Keratinocyte (primary cell): ENCODE data around the genes NDUFB3, CASP10 and TRAK2.

GRCh38 chr2:200199874-200200434 is 106.5 kb upstream of the SPATS2L start:
CAGE:
- cytosol, long polyA minus RNA: no peak
- cytosol, long polyA plus RNA: no peak
- long polyA plus RNA: no peak
- nucleus, long polyA minus RNA: no peak
- nucleus, long polyA plus RNA: no peak

GRCh38 chr2:200352596-200353327 is 46.3 kb downstream of the SPATS2L start:
CAGE:
- cytosol, long polyA minus RNA: no peak
- cytosol, long polyA plus RNA: no peak
- long polyA plus RNA: no peak
- nucleus, long polyA minus RNA: no peak
- nucleus, long polyA plus RNA: no peak

DNA sequence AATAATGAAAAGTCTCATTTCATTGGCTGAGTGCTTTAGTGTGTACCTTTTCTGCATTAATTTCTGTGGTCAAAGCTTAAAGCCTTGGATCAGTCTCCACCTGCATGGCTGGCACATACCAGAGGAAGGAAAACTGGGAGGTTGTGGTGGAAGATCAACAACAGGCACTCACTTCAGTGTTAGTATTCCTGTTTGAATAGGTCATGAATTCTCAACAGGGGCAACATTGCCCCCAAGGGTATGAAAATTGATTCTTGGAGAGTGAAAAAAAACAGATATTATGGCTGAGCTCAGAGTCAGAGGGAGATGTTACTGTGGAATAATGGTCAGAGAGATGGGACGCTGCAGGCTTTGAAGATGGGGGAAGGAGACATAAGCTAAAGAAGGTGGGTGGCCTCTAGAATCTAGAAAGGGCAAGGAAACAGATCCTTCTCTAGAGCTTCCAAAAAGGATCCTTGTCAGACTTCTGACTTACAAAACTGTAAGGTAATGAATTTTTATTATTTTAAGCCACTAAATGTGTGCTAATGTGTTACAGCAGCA is 57.3 kb downstream of the SPATS2L start:
CAGE:
- cytosol, long polyA minus RNA: no peak
- cytosol, long polyA plus RNA: no peak
- long polyA plus RNA: no peak
- nucleus, long polyA minus RNA: no peak
- nucleus, long polyA plus RNA: no peak

DNA sequence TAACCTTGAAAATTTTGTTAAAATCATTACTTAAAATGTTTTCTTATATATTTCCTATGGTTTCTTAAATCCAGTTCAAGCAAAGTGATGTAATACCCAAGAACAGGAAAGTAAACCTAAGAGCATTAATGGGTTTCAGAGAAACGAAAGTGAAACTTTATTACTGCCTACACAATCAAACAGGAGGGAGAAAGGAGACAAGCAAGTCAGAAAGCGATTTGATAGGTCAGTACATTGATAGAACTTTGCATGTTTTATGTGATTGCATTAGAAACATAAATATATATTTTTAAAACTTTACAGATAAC is 77.3 kb downstream of the SPATS2L start:
CAGE:
- cytosol, long polyA minus RNA: start-site peak on the plus strand centred at position 187 of the sequence, 19 bp wide, 46 reads
- cytosol, long polyA plus RNA: no peak
- long polyA plus RNA: no peak
- nucleus, long polyA minus RNA: no peak
- nucleus, long polyA plus RNA: no peak

DNA sequence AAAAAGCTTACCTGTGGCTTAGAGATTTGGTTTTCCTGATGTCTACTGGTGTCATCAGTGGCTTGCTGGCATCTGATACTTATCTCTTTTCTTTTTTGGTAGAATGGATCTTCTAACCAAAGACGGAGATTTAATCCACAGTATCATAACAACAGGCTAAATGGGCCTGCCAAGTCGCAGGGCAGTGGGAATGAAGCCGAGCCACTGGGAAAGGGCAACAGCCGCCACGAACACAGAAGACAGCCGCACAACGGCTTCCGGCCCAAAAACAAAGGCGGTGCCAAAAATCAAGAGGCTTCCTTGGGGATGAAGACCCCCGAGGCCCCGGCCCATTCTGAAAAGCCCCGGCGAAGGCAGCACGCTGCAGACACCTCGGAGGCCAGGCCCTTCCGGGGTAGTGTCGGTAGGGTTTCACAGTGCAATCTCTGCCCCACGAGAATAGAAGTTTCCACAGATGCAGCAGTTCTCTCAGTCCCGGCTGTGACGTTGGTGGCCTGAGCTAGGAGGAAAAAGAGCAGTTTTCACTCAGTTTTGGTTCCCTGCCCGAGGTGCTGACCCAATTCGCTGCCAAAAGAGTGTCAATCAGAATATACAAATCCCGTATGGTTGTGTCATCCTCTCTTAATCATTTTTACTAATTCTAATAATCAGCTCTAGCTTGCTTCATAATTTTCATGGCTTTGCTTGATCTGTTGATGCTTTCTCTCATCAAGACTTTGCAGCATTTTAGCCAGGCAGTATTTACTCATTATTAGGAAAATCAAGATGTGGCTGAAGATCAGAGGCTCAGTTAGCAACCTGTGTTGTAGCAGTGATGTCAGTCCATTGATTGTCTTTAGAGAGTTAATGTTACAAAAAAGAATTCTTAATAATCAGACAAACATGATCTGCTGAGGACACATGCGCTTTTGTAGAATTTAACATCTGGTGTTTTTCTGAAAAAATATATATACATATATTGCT is 32.1 kb downstream of the KCTD18 start:
CAGE:
- cytosol, long polyA minus RNA: no peak
- cytosol, long polyA plus RNA: no peak
- long polyA plus RNA: no peak
- nucleus, long polyA minus RNA: no peak
- nucleus, long polyA plus RNA: no peak

GRCh38 chr2:200613652-200614171 is 27.9 kb downstream of the AOX1 start:
CAGE:
- cytosol, long polyA minus RNA: no peak
- cytosol, long polyA plus RNA: no peak
- long polyA plus RNA: no peak
- nucleus, long polyA minus RNA: no peak
- nucleus, long polyA plus RNA: no peak

DNA sequence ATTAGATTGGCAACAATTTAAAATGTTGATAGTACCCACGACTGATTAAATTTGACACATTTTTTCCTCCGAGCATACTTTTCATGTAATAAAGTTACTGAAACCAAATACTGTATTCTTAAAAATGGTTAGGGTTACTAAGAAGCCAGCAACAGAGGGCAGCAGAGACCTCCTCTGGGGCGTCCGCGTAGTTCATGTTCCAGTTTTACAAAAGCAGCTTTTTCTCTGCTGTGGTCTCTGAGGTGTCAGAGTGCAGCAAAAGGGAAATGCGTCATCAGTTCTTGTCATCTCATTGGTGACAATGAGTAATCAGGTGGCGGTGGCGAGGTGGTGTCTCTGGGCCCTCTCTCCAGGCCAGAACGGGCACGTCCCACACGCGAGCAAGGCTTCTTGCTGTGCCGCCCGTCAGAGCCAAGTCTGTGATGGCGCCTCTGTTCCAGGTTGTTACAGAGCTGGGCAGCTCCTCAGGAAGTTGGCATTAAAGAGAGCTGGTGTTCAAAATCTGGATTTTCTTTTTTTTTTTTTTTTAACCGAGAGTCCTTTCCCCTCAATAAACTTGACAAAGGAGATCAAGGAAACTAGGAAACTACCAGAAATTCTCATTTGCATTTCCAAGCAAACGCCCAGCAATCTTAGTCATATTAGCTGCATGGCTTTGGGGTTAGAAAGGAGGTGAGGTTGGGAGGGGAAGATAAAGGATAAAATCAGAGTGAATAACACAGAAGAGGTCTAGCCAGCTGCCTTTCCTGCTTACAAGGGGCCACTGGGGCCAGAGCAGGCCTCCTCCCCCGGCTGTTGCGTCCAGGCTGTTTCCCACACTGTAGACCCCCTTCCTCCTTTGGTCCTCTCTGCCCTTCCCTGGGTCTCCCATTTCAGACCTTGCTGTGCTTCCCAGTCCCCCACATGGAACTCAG is 98.5 kb upstream of the BZW1 start:
CAGE:
- cytosol, long polyA minus RNA: no peak
- cytosol, long polyA plus RNA: no peak
- long polyA plus RNA: no peak
- nucleus, long polyA minus RNA: no peak
- nucleus, long polyA plus RNA: no peak

DNA sequence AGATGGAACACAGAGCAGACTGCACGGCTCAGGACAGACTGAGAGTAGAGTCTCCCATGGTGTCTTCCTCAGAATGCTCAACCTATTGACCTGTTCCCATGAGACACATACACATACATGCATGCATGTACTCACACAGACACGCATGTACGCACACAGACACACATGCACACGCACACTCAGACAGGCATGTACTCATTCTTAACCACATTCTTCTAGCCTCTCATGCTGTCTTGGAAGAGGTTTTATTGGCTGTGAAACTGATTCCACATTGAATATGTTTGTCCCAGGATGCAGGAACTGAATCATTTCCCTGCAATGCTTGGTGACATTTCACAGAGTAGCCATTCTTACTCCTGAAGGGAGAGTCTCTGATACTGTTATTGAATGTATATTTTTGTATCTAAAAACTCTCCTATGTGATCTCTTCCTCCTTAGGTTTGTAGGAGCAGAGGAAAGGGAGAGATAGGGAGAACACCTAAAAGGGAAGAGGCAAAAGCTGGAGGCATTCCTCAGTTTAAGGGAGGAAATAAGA is 23.4 kb upstream of the BZW1 start:
CAGE:
- cytosol, long polyA minus RNA: no peak
- cytosol, long polyA plus RNA: no peak
- long polyA plus RNA: no peak
- nucleus, long polyA minus RNA: no peak
- nucleus, long polyA plus RNA: no peak

GRCh38 chr2:200849641-200850016 is 14.8 kb downstream of the CLK1 start:
CAGE:
- cytosol, long polyA minus RNA: no peak
- cytosol, long polyA plus RNA: no peak
- long polyA plus RNA: no peak
- nucleus, long polyA minus RNA: no peak
- nucleus, long polyA plus RNA: no peak

DNA sequence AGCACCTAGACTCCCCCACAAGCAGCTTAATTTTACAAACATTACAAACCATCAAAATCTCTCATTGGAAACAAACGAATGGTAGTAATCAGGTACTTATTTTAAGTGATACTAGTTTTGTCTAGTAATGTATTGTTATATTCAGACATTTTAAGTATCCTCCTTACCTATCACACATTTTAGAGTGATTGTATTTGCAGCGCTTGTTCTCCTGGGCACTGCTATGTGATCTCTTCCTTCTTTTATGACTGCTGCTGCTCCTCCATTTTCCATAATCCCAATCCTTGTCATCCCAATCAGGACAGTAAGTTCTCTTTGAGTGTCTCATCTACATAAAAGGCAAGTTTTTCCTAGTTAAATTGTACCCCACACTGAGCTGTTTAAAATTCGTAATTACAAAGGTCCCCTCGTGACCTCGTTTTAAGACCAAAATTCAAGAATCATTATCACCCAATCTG is 2.9 kb downstream of the CLK1 start:
CAGE:
- cytosol, long polyA minus RNA: no peak
- cytosol, long polyA plus RNA: no peak
- long polyA plus RNA: no peak
- nucleus, long polyA minus RNA: no peak
- nucleus, long polyA plus RNA: no peak

CAGE:
- cytosol, long polyA minus RNA: no peak
- cytosol, long polyA plus RNA: no peak
- long polyA plus RNA: no peak
- nucleus, long polyA minus RNA: no peak
- nucleus, long polyA plus RNA: no peak
Measured at GRCh38 chr2:200861993-200862413, 2.5 kb downstream of the CLK1 start.

DNA sequence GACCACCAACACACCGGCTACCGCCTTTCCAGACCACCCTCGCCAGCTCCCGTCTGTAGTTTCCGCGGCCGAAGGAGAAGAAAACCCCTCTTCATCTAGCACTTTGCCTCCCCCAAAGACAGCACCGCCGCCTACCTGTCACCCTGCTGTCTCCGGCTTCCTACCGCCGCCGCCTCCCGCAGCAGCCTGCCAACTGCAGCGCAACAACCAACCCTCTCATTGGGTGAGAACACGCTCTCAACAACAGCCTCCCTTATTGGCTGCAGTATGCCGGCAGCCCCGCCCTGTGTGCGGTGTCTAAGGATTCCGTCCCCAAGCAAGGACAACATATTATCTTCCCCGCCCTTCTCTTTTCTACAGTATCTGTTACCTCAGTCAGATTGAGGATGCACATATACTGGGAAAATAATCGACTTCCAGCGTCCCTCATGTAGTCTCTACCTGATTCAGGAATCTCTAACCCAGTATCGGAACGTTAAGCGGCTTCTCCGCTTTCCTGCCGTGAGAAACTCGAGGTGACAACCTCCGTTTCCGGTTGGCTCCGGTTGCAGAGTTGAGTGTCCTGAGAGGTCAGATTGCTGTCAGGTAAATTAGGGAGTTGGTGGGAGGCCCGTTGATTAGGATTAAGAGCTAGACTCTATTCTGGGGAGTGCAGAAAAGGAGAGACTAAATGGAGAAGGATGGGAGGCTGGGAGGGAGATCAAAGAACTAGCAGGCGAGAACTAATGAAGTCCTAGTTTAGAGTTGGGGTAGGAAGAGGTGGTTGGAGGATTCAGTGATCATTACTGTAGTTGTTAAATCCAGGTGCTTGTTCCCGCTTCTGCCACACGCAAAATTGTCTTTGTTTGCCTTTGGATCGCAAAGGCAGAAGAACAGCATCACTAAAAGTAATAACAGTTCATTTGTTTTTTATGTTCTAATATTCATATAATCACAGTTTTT is at the start of gene NDUFB3:
NDUFB3 (plus strand) TSS at position 527 of the 942 bp plus-strand sequence.
CAGE:
- cytosol, long polyA minus RNA: start-site peak on the plus strand centred at position 542 of the sequence, 48 bp wide, 9 reads
- cytosol, long polyA plus RNA: start-site peak on the plus strand centred at position 521 of the sequence, 18 bp wide, 504 and 47 reads in 2 replicates
- long polyA plus RNA: start-site peak on the plus strand centred at position 348 of the sequence, 122 bp wide, 24 and 27 reads in 2 replicates; start-site peak on the plus strand centred at position 547 of the sequence, 53 bp wide, 131 and 70 reads in 2 replicates
- nucleus, long polyA minus RNA: start-site peak on the minus strand centred at position 163 of the sequence, 11 bp wide, 56 reads; start-site peak on the plus strand centred at position 525 of the sequence, 8 bp wide, 5 reads
- nucleus, long polyA plus RNA: start-site peak on the plus strand centred at position 527 of the sequence, 12 bp wide, 90 and 101 reads in 2 replicates

CAGE:
- cytosol, long polyA minus RNA: no peak
- cytosol, long polyA plus RNA: no peak
- long polyA plus RNA: no peak
- nucleus, long polyA minus RNA: no peak
- nucleus, long polyA plus RNA: no peak
Measured at GRCh38 chr2:201138780-201139451, 23.0 kb downstream of the CFLAR start.

CAGE:
- cytosol, long polyA minus RNA: start-site peak on the plus strand at chr2:201157973-201157977, 37 reads
- cytosol, long polyA plus RNA: start-site peak on the plus strand at chr2:201157880-201157993, 76 and 83 reads in 2 replicates
- long polyA plus RNA: no peak
- nucleus, long polyA minus RNA: start-site peak on the plus strand at chr2:201157972-201157977, 380 reads
- nucleus, long polyA plus RNA: start-site peak on the plus strand at chr2:201157971-201157978, 507 and 614 reads in 2 replicates
Measured at GRCh38 chr2:201157453-201158878, 25.0 kb upstream of the CASP10 start.

CAGE:
- cytosol, long polyA minus RNA: no peak
- cytosol, long polyA plus RNA: no peak
- long polyA plus RNA: no peak
- nucleus, long polyA minus RNA: start-site peak on the plus strand at chr2:201171160-201171173, 36 reads
- nucleus, long polyA plus RNA: no peak
Measured at GRCh38 chr2:201170900-201171912, 11.7 kb upstream of the CASP10 start.

DNA sequence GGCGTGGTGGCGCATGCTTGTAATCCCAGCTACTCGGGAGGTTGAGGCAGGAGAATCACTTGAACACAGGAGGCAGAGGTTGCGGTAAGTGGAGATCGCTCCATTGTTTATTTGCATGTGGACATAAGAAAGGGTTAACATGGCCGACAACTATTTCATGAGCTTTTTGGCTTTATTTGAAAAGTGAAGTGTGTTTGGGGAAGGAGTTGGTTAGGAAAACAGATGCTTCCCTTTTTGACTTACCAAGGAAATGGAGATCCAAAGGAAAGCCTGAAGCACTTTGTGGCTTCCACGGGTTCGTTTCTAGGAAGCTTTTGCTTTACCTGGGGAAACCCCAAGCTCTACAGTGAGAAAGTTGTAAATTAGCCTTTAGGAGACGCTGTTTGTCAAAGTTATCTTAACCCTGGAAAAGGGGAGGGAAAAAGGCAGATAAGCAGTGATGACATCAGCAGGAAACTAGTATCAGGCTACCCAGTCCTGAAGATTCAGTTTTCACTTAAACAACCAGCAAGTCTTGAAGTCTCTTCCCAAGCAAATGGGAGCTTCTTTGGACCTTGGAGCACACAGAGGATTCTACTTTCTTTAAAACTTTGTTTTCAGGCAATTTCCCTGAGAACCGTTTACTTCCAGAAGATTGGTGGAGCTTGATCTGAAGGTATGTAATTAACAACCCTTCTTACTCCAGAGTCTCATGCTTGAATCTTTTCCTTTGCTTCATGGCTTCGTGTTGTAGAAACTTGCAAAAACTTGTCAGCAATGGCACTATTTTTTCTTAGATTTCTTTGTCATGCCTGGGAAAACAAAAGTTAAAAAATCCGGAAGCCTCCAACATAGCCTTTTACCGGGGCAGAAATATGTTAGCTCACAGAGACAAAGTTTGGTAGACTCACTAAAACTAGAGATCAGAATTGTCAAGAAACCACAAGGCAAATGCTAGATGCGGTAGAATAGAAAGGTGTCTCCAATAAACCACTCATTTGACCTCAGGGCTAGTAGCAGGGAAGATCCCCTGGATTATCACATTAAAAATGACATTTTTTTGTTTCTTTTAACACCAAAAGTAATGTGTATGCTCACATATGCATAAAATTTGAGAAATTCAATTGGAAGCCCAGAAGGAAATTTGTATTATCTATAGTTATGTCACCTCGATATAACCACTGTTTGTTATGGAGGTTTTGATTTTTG is at the start of gene CASP10:
CASP10 (plus strand) TSS at position 488 of the 1,188 bp plus-strand sequence.
CAGE:
- cytosol, long polyA minus RNA: start-site peak on the plus strand centred at position 490 of the sequence, 20 bp wide, 91 reads
- cytosol, long polyA plus RNA: start-site peak on the plus strand centred at position 481 of the sequence, 17 bp wide, 49 and 8 reads in 2 replicates
- long polyA plus RNA: start-site peak on the plus strand centred at position 479 of the sequence, 19 bp wide, 89 and 65 reads in 2 replicates
- nucleus, long polyA minus RNA: start-site peak on the plus strand centred at position 487 of the sequence, 31 bp wide, 76 reads
- nucleus, long polyA plus RNA: start-site peak on the plus strand centred at position 486 of the sequence, 27 bp wide, 126 and 97 reads in 2 replicates

DNA sequence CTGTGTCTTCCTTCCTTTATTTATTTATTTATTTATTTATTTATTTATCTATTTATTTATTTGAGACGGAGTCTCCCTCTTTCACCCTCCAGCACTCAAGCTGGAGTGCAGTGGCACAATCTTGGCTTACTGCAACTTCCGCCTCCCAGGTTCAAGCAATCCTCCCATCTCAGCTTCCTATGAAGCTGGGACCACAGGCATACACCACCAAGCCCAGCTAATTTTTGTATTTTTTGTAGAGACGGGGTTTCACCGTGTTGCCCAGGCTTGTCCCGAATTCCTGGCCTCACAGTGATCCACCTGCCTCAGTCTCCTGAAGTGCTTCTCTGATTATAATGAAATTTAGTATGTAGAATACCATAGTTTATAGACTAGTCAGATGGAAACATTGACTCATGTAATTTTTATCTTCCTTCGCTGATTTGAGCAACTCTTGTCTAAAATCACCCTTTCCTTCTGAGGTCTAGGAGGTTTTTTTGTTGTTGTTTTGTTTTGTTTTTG is 951 bp downstream of the CASP10 start:
CAGE:
- cytosol, long polyA minus RNA: no peak
- cytosol, long polyA plus RNA: no peak
- long polyA plus RNA: no peak
- nucleus, long polyA minus RNA: no peak
- nucleus, long polyA plus RNA: no peak

CAGE:
- cytosol, long polyA minus RNA: no peak
- cytosol, long polyA plus RNA: no peak
- long polyA plus RNA: no peak
- nucleus, long polyA minus RNA: no peak
- nucleus, long polyA plus RNA: no peak
Measured at GRCh38 chr2:201234251-201234570, 26.1 kb upstream of the CASP8 start.

DNA sequence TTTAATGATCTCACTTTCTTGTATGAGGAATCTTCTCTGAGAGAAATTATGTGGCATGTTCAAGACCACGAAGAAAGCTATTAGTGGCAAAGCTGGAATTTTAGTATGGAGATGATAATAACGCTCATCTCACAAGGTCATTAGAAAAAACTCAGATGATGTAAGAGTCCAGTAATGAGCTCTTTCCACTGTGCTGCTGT is 46.0 kb upstream of the FLACC1 start:
CAGE:
- cytosol, long polyA minus RNA: no peak
- cytosol, long polyA plus RNA: no peak
- long polyA plus RNA: no peak
- nucleus, long polyA minus RNA: no peak
- nucleus, long polyA plus RNA: no peak

DNA sequence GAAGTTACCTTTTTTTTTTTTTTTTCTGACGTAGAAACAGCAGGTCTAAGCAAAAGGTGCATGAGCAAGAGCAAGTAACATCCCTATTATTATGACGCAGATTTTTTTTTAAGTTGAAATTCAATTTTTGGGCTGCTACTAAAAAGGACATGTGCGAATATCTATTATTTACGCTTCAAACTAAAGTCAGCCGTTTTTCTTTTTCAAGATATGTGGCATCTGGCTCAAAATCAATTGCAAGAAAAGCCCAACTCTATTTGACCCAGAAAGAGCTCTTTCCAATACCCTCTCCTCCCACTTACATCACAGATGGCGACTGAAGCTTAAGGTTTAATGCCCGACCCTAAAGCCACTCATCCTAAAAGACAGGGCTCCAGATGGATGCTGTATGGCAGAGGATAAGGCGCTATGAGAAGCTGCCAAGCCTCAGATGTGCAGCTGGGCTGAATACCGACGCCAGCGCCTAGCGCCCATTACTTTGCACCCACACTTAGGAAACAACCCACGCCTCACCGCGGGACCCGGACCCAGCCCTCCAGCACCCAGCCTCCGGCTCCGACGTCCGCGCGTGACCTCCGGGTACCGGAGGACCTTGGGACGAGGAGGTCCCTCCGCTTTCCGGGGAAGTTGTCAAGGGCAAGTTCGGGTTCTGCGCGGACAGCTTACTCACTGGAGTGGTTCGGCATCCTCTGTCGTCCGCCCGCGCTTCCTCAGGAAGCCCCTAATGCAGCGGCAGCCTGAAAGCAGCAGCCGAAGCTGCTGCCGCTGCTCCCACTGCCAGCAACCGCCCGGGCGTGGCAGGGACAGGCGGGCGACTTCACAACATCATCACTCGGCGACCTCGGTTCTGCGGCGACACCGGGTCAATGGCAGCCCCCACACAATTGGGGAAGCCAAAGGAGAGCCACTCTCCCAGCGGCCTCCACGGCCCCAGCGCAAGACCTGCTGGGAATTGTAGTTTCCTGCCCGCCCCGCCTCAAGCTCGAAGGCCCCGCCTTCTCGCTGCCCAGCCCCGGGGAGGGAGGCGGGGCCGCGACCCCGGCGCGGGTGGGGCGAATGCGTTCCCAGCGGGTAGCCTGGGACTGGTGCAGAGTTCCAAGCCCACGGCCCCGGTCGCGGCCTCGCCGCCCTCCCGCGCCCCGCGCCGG is at the start of gene TRAK2:
TRAK2 (minus strand) TSS at position 779 of the 1,148 bp plus-strand sequence.
CAGE:
- cytosol, long polyA minus RNA: start-site peak on the minus strand centred at position 862 of the sequence, 51 bp wide, 27 reads
- cytosol, long polyA plus RNA: no peak
- long polyA plus RNA: start-site peak on the minus strand centred at position 831 of the sequence, 82 bp wide, 58 and 77 reads in 2 replicates
- nucleus, long polyA minus RNA: start-site peak on the minus strand centred at position 882 of the sequence, 42 bp wide, 79 reads
- nucleus, long polyA plus RNA: start-site peak on the minus strand centred at position 799 of the sequence, 18 bp wide, 25 and 23 reads in 2 replicates